Thoracic aorta (tissue), 1 donor: ENCODE results near the gene NCL.

DNA sequence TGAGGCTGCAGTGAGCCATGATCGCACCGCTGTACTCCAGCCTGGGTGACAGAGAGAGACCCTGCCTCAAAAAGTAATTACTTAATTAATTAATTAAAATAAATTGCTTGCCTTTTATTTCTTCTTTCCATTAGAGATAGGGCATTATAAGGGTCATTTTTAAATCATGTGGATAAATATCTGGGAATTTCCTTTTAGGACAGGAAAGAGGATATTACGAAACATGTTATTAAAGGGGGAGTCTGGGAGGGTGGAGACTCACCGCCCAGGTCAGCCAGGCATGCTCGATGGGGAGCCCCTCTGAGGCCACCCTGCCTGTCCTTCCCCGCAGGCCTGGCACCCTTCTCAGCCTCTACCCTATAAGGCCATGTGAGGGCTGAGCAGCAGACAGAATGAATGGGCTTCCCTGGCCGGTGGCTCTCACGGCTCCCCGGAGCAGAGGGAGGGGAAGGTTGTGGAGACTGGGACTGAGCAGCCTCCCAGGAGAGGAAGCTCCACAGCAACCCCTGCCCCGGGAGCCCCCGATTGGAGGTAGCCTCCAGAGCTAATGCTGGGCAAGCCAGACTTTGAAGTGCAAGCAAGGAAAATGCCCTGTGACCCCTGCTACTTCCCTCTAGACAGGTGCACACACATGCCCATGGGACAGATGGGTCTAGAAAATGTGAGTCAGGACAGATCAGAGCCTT lies 13.4 kb upstream of the ARMC9 start:
- RAMPAGE, long total RNA = no peak

GRCh38 chr2:231306815-231307559 lies 88.5 kb upstream of the B3GNT7 start:
- RAMPAGE, long total RNA = no peak

- RAMPAGE, long total RNA = no peak
Observed at GRCh38 chr2:231378064-231378764, 17.3 kb upstream of the B3GNT7 start.

GRCh38 chr2:231387909-231389059 lies 7.2 kb upstream of the B3GNT7 start:
- RAMPAGE, long total RNA = no peak

DNA sequence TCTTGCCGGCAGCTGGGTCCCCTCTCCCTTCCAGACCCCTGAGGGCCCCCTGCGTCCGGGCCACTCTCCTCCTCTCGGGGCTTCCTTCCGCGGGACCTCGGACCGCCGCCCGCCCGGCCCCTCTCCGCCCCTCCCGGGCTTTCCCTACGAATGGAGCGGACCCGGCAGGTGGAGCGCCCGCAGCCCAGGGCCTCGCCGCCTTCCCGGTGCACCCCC lies 516 bp downstream of the B3GNT7 start:
- RAMPAGE, long total RNA = no peak

GRCh38 chr2:231463566-231464555 lies at the start of gene NCL:
TSS of gene NCL (minus strand) at chr2:231464484.
- RAMPAGE, long total RNA = start-site peak on the minus strand at chr2:231464353-231464489, 773 reads

GRCh38 chr2:231557657-231558290 lies 27.5 kb upstream of the NMUR1 start:
- RAMPAGE, long total RNA = no peak

- RAMPAGE, long total RNA = no peak
Observed at GRCh38 chr2:231646241-231646913, 53.7 kb downstream of the TEX44 start.

GRCh38 chr2:231711545-231712079 lies 3.3 kb downstream of the PTMA start:
- RAMPAGE, long total RNA = no peak

DNA sequence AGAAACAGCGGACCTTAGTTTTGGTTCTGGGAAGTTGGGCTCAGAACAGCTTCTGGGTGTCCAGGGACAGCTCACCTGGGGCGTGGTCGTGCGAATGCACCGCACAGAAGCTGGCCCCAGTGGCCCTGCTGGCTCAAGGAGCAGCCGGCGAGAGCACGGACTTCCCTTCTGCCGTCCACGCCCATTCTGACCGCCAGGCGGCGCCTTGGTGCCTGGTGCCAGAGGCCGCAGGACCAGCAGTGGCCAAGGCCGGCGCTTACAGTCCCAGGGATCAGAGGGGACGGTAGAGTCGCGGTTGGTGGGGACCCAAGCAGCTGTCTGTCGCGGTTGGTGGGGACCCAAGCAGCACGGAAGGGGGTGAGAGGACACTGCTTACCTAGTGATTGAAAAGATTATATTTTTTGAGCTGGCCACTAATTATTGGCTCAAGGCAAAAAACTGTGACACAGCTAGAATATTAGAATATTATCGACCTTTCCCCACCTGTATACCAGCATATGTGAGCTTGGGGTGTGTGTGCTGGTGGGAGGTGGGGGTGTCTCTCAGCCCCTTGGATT lies 25.7 kb downstream of the NPPC start:
- RAMPAGE, long total RNA = no peak

GRCh38 chr2:232310148-232310837 lies 68.3 kb upstream of the ALPP start:
- RAMPAGE, long total RNA = no peak

DNA sequence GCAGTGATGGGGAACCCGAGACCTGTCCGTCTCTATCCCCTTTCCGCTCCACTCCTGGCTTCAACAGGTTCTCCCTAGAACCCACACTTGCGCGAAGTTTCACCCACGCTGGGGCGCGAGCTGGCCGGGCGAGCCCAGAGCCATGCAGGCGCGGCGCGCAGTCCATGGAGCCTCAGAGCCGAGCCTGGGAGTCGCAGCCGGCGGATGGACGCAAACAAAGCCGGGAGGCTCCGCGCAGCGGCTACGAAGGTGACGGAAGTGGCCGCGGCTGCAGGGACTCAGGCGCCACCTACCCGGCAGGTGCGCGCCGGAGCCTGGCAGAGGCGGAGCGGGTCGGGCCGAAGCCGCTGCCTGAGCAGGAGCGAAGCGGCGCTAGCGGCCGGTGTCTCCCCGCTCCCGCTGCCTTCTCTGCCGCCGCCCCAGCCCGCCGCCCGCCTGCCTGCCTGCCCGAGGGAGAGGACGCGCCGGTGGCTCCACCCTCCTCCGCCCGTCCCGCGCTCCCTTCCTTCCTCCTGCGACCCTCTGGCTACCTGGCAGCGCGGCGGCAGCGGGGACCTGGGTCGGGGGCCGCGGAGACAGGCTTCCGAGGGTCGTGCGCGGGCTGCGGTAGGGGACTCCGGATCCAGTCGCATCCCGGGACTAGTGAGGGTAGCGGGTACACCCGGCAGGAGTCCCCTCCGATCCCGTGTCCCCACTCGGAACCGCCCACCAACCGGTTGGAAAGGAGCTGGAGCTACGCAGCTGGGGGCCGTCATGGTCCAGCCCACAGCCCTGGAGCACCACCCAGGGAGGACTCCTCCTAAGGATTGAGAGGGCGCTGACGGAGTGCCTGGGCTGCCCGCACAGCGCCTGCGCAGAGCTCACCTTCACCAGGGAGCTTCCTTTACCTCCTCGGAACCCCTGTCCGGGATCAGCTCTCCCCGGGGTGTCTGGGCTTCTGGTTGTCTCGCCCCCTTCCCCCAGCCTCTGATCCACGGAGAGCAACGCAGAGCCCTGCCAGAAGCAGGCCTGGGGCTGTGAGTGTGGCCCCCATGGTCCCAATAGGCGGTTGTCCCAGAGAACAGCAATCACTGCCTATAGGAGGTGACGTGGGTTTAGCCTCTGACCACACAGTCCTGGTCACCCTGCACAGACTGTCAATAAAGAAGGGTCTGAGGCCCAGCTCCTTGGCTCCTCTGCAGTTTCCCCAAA lies 14.3 kb downstream of the ALPG start:
- RAMPAGE, long total RNA = no peak

- RAMPAGE, long total RNA = no peak
Observed at GRCh38 chr2:232447479-232448349, 8.2 kb upstream of the ALPI start.

GRCh38 chr2:232501599-232502059 lies 14.0 kb upstream of the ECEL1 start:
- RAMPAGE, long total RNA = no peak

DNA sequence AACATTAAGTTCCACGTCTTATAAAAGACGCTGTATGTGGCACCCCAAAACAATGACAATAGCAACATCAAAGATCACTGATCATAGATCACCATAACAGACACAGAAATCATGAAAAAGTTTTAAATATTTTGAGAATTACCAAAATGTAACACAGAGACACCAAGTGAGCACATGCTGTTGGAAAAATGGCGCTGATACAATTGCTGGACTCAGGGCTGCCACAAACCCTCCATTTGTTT lies 437 bp downstream of the TIGD1 start:
- RAMPAGE, long total RNA = no peak

DNA sequence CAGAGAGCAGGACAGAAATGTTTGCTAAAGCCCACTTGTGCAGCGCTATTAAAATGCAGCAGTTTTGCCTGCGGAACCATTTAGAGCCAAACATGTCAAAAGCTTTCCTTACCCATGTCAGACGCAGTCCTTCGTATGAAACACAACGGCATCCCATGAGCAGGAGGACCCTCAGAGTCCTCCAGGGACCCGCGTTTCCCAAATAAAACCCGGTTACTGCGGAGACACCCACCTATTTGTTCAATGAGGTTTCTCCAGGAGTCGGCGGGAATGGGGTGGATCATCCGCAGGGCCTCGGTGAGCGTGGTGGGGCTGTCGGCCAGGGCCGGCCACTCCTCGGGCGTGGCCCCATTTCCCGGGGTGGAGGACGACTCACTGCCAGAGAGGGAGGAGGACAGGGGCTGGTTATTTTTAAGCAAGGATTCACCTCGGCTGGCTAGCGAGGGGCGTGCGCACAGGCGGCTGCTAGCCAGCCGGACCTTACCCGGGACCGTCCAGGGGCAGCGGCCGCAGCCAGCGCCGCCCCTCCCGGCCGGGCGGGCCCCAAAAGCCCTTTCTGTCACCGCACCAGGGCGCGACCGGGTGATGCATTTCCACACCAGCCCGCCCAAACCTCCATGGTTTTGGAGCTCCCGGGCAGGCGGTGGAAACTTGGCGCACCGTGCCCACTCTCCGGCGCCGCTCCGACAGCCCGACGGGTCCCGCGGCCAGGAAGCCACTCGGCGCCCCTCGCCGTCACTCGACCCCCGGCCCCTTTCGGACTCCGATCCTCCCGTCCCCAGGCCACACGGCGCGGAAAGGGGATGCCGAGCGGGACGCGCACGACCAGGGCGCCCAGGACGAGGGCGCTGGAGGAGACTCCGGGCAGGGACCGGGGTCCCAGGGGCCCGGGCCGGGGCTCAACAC lies 57.0 kb downstream of the SNORC start:
- RAMPAGE, long total RNA = no peak

GRCh38 chr2:233075937-233076385 lies 15.8 kb downstream of the INPP5D start:
- RAMPAGE, long total RNA = no peak

GRCh38 chr2:233076991-233077353 lies 16.8 kb downstream of the INPP5D start:
- RAMPAGE, long total RNA = no peak

DNA sequence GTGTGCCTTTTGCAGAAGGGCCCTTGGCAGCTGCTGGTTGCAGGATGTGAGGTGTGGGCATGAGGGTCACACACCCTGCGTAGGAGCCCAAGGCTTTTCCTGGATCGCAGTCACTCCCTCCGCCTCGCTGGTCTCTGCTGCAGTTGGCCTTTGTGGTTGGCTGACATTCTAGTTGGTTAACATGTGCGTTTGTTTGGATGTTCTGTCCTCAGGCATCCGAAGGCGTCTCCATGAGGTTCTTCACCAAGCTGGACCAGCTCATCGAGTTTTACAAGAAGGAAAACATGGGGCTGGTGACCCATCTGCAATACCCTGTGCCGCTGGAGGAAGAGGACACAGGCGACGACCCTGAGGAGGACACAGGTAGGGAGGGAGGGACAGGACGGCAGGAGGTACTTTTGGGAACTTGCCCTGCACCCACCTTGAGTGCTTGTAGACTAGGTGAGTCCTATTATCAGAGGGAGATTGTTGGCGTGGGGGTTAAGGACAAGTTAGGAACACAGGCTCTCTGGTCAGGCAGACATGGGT lies 61.8 kb downstream of the INPP5D start:
- RAMPAGE, long total RNA = no peak

DNA sequence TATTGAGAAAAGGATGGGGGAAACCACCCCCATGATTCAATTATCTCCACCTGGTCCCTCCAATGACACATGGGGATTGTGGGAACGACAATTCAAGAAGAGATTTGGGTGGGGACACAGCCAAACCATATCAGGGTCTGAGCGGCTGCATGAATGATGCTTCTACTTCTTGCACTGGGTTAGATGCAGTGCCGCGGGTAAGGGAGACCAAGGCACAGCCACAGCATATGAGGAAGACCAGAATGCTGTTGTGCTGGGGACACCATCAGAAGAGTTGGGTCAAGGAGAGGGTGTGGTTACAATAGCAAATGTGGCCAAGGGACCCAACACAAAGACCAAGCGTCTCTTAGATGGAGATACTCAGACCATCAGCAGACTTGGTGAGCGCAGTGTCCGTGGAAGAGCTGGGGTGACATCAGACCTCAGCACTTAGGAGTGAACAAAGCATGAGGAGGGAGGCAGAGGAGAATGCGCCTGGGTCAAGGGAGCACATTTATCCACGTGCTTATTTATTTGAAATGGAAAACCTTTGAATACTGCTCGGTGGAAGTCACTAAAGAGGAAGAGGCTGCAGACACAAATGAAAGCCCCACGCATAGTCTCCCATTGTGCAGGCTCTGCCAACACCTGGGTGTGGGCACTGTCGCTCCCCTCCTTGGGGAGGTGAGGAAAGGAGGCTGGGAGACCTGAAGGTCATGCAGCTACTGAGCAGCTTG lies 60.0 kb upstream of the ATG16L1 start:
- RAMPAGE, long total RNA = no peak